AG09309 (cell line): ENCODE measurements around the gene TARS1.

DNA sequence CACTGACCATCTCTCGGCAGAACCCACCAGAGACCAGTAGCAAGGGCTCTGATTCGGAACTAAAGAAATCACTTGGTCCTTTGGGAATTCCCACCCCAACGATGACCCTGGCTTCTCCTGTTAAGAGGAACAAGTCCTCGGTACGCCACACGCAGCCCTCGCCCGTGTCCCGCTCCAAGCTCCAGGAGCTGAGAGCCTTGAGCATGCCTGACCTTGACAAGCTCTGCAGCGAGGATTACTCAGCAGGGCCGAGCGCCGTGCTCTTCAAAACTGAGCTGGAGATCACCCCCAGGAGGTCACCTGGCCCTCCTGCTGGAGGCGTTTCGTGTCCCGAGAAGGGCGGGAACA lies 83.4 kb downstream of the GOLPH3 start:
- RRBS = no CpG with 5 or more reads among the region's 17 CpGs

DNA sequence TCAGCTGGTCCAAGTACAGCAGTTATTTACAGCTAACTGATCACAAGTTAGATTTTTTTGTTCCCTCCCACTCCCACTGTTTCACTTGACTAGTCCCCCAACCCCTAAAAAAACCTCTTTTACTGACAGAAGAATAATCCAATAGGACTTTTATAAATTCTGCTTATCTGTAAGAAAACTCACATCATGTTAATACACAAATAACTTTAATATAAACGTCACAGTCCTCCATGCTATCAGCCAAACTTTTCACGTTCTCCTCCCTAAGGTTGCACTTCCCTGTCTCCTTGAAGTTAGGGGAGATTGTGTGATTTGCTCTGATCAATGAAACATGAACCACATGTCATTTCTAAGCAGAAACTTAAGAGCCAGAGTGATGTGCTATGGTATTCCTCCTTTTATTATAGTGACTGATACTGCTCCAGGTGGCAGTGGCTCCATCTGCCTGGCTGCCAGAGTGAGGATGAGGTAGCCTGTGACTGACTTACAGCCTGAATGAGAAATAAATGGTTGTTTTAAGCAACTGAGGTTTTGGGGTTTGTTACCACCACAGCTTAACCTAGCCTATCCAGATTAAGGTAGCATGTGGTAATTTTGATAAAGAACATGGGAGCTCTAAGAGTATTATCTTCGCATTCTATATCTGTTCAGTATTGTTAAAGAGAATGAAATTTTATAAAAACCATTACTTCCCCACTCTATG lies 39.2 kb downstream of the GOLPH3 start:
- RRBS = no CpG with 5 or more reads among the region's 3 CpGs

GRCh38 chr5:32170568-32171182 lies 3.4 kb downstream of the GOLPH3 start:
- RRBS = no CpG with 5 or more reads among the region's 4 CpGs

DNA sequence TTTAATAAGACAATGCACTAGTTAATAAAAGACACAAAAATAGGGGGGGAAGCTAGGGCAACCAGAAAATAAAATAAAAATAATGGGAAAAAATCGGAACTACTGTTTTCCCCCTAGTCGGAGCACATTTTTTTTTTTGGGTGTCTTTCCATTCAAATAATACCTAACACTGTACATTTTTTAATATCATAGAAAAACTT lies 42.6 kb upstream of the MTMR12 start:
- RRBS = no CpG with 5 or more reads among the region's 2 CpGs

DNA sequence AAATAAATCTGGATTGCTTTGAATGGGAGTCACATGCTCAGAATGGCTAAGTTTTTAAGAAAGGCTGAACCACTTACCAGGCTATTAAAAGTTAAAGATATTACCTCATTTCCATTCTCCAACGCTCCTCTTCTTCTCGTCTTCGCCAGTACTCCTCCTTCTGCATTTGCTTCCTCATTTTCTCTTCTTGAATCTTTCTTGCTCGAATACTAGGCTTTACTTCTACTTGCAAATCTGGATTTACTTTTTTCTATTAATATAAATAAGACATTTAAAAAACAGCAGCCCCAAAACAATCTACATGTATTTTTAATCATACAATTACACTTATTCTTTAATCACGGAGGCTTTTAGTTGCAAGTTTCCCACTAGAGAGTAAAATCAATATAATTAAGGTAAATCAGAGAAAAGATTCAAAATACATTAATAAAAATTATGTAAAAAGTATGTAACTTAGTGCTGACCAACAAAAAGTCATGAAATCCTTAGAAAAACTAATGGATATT lies 49.4 kb downstream of the ZFR start:
- RRBS = no CpG with 5 or more reads among the region's 5 CpGs

GRCh38 chr5:32522646-32523206 lies 62.6 kb upstream of the SUB1 start:
- RRBS = no CpG with 5 or more reads among the region's 24 CpGs

- RRBS = no CpG with 5 or more reads among the region's 4 CpGs
Measured at GRCh38 chr5:33008740-33009132, 297.6 kb downstream of the NPR3 start.

- RRBS = no CpG with 5 or more reads among the region's 9 CpGs
Measured at GRCh38 chr5:33240444-33241083, 200.2 kb upstream of the TARS1 start.

- RRBS = no CpG with 5 or more reads among the region's 2 CpGs
Measured at GRCh38 chr5:33287312-33287695, 153.5 kb upstream of the TARS1 start.

DNA sequence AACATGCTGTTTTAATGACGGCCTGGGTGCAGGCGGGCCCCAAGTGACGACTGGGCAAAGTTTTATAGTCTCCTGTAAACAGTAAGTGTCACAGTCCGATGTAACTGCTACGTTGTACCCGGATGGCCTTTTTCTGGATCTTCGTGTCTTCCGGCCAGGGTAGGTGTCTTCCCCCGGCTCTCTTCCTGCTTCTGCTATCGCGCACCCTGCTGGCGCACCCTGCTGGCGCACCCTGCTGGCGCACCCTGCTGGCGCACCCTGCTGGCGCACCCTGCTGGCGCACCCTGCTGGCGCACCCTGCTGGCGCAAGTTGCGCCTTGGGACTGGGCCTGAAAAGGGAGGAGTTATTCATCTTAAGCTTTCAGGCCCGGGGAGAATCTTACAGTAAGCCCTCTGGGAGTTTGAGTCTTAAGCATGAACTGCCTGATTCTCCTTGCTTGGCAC lies 142.9 kb upstream of the TARS1 start:
- RRBS = no CpG with 5 or more reads among the region's 21 CpGs

- RRBS = 3% methylated on average over 6 of the region's 37 CpGs
Measured at GRCh38 chr5:33440903-33441504, at the start of gene TARS1. Gene TARS1, plus strand, starts transcription at chr5:33440965.

- RRBS = no CpG with 5 or more reads among the region's 10 CpGs
Measured at GRCh38 chr5:33441505-33441951, 763 bp downstream of the TARS1 start.

GRCh38 chr5:33446457-33446656 lies 5.6 kb downstream of the TARS1 start:
- RRBS = no CpG with 5 or more reads among the region's 1 CpG

GRCh38 chr5:33459647-33460052 lies 18.9 kb downstream of the TARS1 start:
- RRBS = no CpG with 5 or more reads among the region's 6 CpGs

DNA sequence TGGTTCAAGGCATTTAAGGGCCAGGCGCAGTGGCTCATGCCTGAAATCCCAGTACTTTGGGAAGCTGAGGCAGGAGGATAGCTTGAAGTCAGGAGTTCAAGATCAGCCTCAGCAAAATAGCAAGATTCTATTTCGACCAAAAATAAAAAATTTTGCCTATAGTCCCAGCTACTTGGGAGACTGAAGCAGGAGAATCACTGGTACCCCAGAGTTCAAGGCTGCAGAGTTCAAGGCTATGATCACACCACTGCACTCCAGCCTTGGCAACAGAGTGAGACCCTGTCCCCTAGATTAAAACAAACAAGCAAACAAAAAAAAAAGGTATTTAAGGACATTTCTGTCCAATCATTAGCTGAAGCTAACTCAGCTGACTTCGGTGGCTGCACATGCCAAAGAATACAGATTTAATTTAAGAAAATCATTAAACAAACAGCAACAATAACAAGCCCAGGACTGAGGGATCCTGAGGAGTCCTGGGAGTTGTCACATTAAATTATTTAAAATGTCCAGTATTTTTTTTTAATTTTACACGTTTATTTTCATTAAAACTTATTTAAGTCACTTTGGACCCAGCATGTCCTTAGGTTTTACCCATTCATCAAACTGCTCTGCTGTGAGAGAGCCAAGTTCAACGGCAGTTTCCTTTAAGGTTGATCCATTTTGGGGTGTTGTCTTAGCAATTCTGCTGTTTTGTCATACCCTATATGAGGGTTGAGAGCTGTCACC lies 11.2 kb downstream of the AMACR start:
- RRBS = no CpG with 5 or more reads among the region's 5 CpGs

GRCh38 chr5:34006729-34007504 lies 933 bp downstream of the AMACR start:
- RRBS = no CpG with 5 or more reads among the region's 18 CpGs

GRCh38 chr5:34020685-34021222 lies 12.9 kb upstream of the AMACR start:
- RRBS = no CpG with 5 or more reads among the region's 2 CpGs

GRCh38 chr5:34167301-34167985 lies 124.4 kb upstream of the C1QTNF3 start:
- RRBS = no CpG with 5 or more reads among the region's 5 CpGs

- RRBS = no CpG with 5 or more reads among the region's 3 CpGs
Measured at GRCh38 chr5:34496608-34496812, 159.6 kb upstream of the RAI14 start.

- RRBS = no CpG with 5 or more reads among the region's 4 CpGs
Measured at GRCh38 chr5:34585420-34586058, 70.6 kb upstream of the RAI14 start.